ENCODE data around the genes HSPB8, CIT, RAB35, PXN and GATC.

- PRO-cap = no peak
Observed at GRCh38 chr12:118389757-118390736, 13.7 kb downstream of the SUDS3 start.

GRCh38 chr12:119008523-119009603 is 27.5 kb downstream of the SRRM4 start:
- PRO-cap = no peak

DNA sequence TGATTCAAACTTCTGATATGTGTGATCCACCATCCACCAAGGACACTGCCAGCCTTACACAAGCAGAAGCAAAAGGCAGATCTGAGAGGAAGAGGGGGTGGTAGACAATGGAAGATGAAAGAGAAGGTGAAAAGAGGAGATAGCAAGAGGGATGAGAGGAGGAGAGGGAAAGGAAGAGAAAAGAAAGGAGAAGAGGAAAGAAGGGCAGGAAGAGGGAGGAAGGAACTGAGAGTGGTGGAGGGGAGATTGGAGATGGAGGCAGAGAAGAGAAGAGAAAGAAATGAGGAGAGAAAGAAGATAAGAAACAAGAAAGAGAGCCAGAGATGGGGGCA is 61.1 kb downstream of the SRRM4 start:
- PRO-cap = no peak

GRCh38 chr12:119157399-119157769 is 21.3 kb upstream of the HSPB8 start:
- PRO-cap = no peak

DNA sequence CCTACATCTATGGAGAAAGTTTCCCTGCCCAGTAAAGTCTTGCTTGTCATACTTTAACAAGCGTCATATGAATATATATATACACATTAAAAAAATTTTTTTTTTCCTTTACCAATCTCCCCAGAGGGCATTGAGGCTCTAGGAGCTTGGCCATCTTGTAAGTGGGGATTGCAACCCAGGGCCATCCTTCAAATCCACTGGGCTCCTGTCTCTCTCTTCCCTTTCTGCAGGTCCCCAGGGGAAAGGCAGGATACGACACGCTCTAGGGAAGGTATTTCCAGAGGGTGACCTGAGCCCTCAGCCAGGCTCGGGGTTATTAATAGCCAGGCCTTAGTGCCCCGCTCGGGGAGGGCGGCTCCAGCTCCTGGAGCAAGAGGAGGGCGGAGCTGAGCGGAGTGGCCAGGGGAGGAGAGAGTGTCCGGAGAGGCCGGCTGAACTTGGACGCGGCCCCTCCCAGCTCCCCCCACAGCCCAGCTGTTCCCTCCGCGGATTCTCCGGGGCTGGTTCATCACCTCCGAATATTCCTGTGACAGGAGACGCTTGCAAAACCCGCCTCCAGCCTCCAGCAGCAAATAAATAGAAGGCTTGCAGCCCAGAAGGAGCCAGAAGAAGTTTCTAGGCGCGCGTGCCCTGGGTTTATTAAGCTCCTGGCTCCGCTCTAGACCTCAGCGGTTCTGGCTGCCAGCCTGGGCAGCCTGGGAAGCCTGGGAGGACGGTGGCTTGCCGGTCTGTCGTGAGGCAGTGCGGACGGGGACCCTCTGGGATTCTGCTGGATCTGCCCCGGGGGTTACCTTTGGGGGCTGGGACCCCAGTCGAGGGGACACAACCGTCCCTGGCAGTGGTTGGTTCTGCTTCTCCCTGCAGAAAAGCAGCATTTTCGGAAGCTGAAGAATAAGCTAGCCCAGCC is at the start of gene HSPB8:
Gene HSPB8 (plus strand): TSS at position 605 of the 907 bp plus-strand sequence.
- PRO-cap = unidirectional peak, plus-strand start at position 605 of the sequence; unidirectional peak, plus-strand start at position 668 of the sequence

- PRO-cap = no peak
Observed at GRCh38 chr12:119198395-119198902, 19.7 kb downstream of the HSPB8 start.

DNA sequence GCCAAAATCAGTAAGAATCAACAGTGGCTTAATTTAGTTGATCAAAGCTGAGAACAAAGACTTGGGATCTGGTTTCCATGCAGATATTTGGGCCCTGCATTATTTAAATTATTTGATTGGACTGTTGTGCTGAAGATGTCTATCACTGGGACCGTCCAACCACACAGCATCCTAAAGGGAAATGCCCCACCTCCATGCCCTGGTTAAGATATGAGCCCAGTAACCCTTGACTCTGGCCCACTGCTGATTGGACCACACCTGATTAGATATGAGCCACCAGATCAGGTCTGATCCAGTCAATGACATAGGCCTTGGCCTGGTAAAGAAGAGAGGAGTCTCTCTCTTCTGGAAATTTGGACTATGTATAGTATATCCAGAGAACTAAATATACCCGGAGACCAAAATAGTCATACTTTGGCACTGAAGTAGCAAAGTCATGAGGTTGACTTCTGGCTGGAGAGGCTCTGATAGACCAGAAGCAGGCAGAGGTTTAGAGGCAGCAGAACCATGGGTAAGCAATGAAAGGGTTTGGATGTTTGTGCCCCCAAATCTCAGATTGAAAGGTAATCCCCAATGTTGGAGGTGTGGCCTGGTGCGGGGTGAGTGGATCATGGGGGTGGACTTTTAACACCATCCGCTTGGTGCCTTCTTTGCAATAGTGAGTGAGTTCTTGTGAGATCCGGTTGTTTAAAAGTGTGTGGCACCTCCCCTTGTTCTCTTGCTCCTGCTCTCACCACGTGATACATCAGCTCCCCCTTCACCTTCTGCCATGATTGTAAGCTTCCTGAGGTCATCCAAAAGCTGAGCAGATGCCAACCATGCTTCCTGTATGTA is 68.4 kb downstream of the HSPB8 start:
- PRO-cap = no peak

DNA sequence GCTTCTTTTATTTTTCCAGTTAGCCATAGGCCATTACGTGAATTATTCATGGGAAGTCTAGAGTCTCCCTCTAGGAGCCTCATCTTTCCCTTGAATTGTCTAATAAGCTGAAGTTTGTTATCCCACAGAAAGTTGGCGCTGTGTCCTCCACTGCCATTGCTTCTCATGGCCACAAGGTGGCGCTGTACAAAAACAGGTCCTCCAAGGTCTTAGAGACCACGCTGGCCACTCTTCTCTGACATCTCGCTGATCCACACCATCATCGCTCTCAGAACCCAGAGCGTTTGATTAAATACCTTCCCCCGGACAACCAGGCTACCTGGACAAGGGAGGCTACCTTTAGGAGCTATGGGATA is 109.9 kb downstream of the CCDC60 start:
- PRO-cap = no peak

DNA sequence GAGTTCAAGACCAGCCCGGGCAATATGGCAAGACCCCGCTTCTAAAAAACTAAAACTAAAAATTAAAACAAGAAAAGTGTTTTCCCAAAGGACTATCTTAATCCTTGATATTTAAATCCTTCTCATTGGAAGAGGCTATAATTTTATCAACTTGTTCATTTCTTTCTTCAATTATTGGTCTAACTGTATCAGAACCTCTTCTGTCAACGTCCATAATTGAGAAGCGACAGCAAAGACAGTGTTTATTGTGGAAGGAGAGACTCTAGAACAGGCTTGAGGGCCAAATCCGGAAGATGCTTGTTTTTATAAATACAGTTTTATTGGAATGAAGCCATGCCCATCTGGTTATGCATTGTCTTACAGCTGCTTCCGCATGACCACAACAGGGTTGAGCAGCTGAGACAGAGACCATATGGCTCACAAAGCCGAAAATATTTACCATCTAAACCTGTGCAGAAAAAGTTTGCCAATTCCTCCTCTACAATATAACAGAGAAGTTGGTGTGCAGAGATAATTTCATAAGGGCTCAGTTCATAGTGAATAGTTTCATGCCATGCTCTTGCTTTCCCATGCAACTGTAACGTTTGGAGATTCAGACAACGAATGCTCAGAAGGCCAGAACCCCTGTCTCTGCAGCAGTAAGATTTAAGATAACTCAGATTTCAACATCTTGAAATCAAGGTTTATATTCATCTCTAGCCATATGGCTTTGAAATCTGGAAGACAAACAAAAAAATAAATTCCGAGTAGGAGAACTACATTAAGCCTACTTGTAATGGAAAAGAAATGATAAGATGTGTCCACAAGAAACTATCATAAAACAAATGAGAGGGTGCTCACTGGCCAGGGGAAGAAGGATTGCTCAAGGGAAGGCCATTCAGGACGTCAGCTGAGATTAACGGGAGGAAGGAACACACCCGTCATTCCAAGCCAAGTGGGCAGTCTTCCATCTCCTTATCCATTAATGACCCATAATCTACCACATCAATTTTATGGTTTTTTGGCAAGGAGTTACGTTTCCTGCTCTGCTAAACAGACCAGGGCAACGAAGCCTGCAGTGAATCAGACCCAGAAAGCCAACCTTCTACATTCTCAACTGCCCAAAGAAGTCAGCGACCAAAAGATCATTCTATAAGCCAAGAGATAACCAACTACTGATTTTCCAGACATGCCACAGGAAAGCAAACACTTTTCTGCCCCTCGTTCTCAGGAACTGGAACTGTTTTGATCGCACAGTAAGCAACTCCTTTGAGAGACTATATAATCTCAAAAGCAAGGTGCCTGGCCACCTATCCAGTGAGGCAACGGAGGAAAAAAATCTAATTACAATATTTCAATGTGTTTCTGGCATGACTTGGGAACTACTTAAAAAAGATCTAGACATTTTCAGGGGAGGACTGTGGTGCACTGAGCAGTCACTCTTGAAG is 24.8 kb downstream of the PRKAB1 start:
- PRO-cap = bidirectional peak, plus-strand start at position 382 of the sequence, minus-strand start at position 275 of the sequence; unidirectional peak, plus-strand start at position 1,057 of the sequence

DNA sequence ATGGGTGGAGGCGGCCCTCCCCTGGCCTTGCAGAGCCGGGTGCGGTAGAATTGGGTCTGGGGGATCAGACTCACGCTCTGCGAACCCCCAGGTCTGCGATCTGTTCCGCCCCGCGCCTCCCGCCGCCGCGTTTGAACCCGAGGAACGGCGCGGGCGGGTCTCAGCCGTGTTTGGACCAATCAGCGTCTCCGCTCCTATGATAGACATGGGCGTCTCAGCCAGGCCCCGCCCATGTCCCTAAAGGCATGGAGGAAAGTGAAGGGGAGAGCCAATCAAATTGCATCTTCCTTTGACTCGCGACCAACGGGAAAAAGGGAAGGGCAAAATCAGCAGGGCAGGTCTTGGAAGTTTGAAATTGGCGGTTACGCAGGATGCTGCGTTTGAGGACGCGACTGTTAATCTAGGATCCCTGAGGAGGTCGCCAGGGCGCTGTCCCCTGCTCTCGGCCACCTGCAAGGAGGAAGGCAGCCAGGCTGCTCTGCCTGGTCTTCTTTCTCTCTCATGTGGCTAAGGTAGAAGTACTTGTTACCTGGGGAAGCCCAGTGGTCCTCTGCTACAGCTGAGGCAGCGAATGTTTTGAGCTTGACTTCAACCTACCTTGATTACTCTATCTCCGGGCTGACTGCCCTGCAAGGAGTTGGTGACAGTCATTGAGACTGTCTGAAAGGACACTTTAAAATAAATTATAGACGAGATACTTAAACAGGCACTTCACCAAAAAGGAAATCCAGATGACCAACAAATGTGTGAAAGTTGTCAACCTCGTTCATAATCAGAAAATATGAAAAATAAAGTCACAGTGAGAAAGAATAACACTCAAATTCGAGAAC is at the start of gene CIT:
Gene CIT (minus strand): TSS at position 146 of the 830 bp plus-strand sequence.
- PRO-cap = bidirectional peak, plus-strand start at position 410 of the sequence, minus-strand start at position 133 of the sequence

DNA sequence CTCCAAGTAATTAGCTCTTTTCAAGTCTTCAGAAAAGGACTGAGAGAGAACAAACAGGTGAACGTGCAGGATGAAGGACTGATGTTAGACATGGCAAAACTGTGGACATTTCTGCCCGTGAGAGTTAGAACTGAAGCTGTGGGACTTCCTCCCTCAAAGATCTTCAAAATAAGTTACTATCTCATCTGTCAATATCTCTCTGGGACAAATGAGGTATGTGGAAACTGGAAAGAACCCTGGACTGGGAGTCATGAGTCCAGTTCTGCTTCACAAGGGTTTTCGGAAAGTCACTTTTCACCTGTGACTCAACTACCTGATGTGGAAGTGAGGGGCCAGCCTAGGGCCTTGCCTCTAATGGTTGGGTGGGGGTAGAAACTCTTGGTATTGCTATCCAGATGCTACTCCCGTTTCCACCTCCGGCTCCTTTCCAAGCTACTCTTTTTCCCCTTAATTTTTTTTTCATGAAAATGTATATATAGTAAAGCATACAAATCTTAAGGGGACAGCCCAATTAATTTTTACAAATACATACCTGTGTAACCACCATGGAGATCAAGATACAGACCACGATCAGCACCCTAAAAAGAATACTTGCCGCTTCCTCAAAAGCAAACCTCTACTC is 47.2 kb downstream of the RAB35 start:
- PRO-cap = no peak

GRCh38 chr12:120116556-120117041 is at the start of gene RAB35:
Gene RAB35, minus strand, starts transcription at chr12:120116753.
- PRO-cap = bidirectional peak, plus-strand start at chr12:120116926, minus-strand start at chr12:120116753

DNA sequence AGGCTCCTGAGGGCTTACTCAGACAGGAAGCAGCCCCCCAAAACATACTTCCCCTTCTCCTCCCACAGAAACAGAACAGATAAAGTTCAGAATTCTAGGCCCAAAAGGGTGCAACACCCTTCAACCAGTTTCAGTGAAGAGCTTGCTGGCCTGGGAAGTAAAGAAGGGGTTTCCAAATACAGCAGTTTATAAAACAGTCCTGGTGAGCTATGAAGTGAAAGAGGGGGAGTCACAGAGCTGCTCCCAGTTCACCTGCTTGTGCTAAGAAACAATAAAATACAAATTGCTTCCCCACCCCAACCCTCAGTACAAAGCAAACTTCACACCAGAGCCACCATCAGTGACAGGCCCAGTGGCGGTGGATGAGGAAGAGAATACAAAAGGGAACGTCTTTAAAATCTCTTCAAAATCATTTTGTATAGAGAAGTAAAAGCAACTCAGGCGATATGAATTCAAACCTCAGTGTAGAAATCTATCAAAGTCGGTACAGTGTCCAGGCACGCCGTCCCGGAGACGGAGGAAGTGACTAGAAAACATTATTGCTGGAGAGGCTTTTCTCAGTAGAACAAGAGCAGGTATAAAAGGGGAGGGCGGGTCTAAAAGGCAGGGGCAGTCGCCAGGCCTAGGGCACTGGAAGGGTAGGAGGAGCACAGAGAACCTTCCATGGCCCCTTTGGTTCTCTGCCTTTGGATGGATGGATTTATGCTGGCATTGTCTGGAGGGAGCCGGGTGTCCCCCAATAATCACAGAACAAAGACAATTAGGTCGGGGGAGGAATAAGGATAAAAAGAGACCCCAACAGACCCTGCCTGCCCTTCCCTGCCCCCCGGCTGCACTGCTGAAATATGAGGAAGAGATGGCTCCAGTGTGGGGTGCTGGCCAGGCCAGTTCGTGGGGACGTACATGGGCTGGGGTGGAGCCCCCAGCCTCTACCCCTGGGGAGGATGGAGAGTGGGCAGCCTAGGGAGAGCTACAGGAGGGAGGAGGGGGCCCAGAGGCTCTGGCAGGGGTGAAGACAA is 10.5 kb upstream of the RPLP0 start:
- PRO-cap = unidirectional peak, plus-strand start at position 337 of the sequence

DNA sequence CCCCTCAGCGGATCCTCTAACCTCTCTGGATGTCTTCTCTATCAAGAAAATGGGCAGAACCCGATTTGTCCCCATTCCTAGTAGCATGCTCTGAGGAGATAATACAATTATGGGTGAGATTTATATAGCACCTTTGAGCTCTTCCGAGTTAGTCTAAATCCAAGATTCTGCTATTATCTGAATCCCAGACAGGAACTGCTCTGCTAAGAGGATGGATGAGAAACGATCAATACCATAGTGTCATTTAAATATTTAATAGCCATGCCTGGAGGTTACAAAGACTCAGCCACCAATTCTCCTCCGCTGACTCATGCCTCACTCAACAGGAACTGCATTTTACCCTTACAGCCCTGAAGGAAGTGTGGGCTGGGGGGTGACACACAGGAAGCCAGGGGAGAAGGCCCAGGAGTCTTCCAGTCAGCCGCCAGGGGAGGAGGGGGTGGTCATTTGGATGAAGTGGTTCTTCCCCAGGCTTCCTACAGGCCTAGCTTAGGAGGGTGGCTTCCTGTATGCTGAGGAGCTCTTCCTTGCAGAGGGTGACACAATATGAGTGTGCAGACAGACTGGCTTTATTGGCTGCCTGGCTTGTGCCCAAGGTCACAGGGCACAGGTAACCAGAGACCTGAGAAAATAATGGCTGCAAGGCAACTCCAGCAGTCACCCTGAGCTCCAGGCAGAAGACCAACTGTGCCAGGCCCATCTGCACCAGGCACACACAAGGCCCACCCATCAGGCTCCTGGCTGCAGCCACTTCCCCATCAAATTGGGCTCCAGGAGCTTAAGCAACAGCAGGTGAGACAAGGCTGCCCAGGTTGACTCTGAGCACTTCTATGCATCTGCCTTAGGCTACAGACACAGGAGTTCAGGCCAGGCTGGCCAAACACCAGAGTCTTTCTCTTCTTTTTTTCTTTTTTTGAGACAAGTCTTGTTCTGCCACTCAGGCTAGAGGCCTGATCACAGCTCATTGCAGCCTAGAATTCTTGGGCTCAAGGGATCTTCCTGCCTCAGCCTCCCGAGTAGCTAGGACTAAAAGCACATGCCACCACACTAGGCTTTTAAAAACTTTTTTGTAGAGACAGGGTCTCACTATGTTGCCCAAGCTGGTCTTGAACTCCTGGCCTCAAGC is 30.6 kb upstream of the RPLP0 start:
- PRO-cap = no peak

DNA sequence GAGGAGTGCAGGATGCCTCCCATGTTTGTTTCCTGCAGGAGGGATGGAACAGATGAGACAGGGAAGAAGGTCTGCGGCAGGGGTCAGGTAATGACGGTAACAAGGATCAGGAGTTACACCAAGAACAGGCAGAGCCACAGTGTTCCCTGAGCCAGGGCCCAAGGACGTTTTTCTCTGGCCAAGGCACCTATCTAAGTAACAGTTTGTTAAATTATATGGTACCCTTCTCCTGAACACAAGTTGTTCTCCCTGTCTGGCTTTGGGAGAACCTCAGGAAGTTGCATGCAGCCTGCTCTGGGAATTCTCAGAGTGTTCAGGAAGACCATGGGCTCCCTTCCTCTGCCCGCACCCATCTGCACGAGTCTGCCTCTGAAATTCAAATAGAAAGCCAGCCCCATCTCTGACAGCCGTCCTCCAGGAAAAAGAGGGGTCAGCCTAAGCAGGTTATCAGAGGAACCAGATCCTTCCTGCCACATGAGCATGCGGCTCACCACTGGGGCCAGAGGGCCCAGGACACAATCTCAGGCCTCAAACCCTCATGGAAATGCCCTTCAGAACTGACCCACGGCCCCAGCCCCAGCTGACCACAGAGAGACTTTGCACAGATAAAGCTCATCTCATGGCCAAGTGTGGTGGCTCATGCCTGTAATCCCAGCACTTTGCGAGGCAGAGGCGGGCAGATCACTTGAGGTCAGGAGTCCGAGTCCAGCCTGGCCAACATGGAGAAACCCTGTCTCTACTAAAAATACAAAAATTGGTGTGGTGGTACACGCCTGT is 23.4 kb downstream of the PXN start:
- PRO-cap = unidirectional peak, minus-strand start at position 355 of the sequence

- PRO-cap = no peak
Observed at GRCh38 chr12:120254886-120255229, 10.7 kb downstream of the PXN start.

DNA sequence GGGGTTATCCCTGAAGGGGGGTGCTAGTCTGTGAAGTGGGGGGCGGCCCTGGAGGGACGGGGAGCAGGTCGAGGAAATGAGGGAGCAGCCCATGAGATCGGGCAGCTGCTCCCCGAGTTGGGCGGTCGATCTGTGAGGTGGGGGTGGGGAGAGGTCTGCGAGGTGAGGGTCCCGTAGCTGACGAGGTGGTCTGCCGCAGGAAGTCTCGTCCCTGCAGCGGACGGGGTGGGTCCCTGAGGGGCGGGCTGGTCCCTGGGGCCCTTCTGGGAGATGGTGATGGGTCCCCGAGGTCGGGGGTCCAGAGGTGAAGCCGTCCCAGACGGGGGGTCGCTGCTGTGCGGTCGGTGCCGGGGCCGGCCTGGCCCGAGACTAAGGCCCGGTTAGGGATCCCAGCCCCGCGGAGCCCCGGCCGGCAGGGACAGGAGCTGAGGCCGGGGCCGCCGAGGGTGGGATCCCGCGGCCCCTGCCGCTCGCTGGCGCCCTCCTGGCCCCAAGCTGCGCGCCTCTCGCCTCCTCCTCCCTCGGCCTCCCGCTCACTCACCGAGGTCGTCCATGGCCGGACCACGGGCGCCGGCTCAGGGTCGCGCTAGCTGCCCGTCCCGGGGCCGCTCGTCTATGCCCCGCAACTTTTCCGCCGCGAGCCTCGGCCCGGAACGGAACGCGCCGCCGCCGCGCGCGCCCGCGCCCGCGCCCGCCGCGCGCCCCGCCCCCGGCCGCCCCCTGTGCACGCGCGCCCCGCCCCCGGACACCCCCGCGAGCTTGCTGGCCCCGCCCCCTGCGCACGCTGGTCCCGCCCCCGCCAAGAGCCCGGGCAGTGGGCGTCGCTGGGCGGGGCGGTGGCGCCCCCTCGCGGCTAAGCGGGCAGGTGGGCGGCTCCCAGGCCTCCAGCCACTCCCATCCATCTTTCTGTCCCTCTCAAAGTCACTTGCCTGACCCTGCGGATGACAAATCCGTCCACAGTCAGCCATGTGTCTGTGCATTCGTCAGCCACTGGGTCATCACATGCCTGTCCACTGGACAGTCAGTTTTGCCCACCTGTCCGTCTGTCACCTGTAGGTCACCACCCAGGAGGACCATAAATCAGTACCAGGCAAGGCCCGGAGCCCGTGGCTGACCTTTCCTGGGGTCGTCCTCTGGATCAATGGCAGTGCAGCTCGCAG is at the start of gene PXN:
Gene PXN (minus strand): TSS at position 655 of the 1,160 bp plus-strand sequence.
- PRO-cap = unidirectional peak, minus-strand start at position 655 of the sequence

- PRO-cap = no peak
Observed at GRCh38 chr12:120324817-120325232, 2.8 kb downstream of the PLA2G1B start.

DNA sequence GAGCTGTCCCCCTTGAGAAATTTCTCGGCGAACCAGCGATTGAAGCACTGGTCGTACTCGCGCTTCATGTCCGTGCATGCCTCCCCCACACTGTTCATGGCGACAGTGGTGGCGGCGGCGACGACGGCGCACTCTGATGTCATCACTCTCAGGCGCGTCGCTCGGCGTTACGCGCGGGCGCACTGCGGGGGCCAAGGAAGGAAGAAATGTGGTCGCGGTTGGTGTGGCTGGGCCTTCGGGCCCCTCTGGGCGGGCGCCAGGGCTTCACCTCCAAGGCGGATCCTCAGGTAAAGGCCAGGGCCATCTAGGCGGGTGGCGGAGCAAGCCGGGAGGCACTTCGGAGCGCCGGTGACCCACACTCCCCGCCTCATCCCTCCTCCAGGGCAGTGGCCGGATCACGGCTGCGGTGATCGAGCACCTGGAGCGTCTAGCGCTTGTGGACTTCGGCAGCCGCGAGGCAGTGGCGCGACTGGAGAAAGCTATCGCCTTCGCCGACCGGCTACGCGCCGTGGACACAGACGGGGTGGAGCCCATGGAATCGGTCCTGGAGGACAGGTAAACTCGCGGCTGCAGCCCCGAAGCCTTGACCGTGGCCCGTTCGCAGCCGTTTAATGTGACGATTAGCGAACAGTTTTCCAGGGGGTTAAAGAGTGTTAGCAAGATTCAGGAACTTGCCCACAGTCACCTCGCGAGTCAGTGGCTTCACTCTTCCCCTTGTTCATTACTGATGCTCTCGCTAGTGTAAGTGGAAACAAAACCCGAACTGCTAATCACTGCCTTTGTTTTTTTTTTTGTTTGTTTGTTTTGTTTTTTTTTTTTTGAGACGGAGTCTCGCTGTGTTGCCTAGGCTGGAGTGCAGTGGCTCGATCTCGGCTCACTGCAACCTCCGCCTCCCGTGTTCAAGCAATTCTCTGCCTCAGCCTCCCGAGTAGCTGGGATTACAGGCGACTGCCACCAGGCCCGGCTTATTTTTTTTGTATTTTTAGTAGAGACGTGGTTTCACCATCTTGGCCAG is at the start of gene GATC:
Gene GATC (plus strand): TSS at position 170 of the 1,015 bp plus-strand sequence.
- PRO-cap = bidirectional peak, plus-strand start at position 185 of the sequence, minus-strand start at position 135 of the sequence; bidirectional peak, plus-strand start at position 433 of the sequence, minus-strand start at position 429 of the sequence

- PRO-cap = no peak
Observed at GRCh38 chr12:120461454-120462668, 7.7 kb downstream of the SRSF9 start.

Data from mucosa of descending colon (tissue), 1 donor.